Cerebellum (tissue), 5 donors: ENCODE measurements around a stretch of chr5.

GRCh38 chr5:81049096-81049434 is 88.9 kb downstream of the RASGRF2 start:
- PRO-cap, 3 experiments, result no peak in any of the 3 experiments
- RAMPAGE, long total RNA, result no peak

GRCh38 chr5:81632396-81633278 is 118.3 kb downstream of the SSBP2 start:
- PRO-cap, 3 experiments, result no peak in any of the 3 experiments
- RAMPAGE, long total RNA, result no peak

DNA sequence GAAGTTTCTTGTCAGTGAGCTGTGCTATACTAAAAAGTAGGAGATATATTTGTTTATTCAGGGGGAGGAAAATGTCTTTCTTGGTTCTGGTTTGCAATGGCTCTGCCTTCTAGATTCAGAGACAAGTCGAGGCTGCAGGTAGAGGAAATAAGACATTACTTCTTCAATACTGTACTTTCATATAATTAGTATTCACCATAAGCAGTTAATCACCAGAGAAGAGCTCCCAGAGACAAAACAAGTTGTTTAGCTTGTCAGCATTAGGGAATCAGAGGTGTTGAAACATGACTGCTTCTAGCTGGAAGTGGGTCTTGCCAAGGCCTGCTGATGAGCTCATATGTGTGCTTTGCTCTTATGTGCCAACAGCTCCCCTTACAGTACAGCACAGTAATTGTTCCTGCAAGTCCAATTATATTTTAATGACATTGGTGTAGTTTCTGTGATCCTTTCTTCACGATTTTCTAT is 112.4 kb downstream of the RPS23 start:
- PRO-cap, 3 experiments, result no peak in any of the 3 experiments
- RAMPAGE, long total RNA, result no peak

GRCh38 chr5:82204628-82205748 is 73.2 kb downstream of the RPS23 start:
- PRO-cap, 3 experiments, result no peak in any of the 3 experiments
- RAMPAGE, long total RNA, result no peak

GRCh38 chr5:82384092-82384531 is 106.0 kb upstream of the RPS23 start:
- PRO-cap, 3 experiments, result no peak in any of the 3 experiments
- RAMPAGE, long total RNA, result no peak

DNA sequence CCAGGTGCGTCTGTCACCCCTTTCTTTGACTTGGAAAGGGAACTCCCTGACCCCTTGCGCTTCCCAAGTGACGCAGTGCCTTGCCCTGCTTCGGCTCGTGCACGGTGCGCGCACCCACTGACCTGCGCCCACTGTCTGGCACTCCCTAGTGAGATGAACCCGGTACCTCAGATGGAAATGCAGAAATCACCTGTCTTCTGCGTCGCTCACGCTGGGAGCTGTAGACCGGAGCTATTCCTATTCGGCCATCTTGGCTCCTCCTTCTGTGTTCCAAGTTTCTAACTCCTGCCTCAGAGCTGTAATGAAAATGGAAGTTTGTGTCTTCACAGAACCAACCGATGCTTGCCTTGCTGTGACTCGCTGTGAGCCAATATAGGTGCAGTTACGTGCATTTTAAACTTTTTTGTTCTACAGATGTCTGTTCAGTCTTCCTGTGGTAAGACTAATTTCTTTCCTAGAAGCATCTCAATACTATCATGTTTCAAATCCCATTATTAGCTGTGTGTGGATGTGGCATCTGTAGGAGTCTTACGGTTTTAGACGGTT is 157.1 kb upstream of the RPS23 start:
- PRO-cap, 3 experiments, result no peak in any of the 3 experiments
- RAMPAGE, long total RNA, result no peak

DNA sequence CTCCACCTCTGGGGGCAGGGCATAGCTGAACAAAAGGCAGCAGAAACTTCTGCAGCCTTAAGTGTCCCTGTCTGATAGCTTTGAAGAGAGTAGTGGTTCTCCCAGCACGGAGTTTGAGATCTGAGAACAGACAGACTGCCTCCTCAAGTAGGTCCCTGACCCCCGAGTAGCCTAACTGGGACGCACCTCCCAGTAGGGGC is 132.7 kb downstream of the TMEM167A start:
- PRO-cap, 3 experiments, result no peak in any of the 3 experiments
- RAMPAGE, long total RNA, result no peak

GRCh38 chr5:83474269-83474835 is 2.8 kb downstream of the VCAN start:
- PRO-cap, 3 experiments, result peak in 1 of 3 experiments; most common plus-strand start chr5:83474642 (in 1); most common minus-strand start chr5:83474627 (in 1)
- RAMPAGE, long total RNA, result no peak

- PRO-cap, 3 experiments, result no peak in any of the 3 experiments
- RAMPAGE, long total RNA, result no peak
Measured at GRCh38 chr5:84616472-84616728, 231.7 kb upstream of the EDIL3 start.

- PRO-cap, 3 experiments, result no peak in any of the 3 experiments
- RAMPAGE, long total RNA, result no peak
Measured at GRCh38 chr5:86570635-86571071, 47.1 kb upstream of the COX7C start.

- PRO-cap, 3 experiments, result no peak in any of the 3 experiments
- RAMPAGE, long total RNA, result no peak
Measured at GRCh38 chr5:86679567-86680085, 61.9 kb downstream of the COX7C start.

DNA sequence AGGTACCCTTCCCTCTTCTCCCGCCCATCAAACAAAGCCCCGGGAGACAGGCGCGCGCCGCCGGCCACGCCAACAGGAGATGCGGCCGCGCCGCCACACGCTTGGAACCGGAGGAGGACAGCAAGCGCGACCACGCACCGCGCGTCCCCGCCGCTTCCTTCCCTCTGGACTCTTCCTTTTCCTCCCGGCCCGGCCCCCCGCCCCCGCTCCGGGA is 203 bp upstream of the RASA1 start:
- PRO-cap, 3 experiments, result peak in 3 of 3 experiments; most common minus-strand start position 166 of the sequence (in 2)
- RAMPAGE, long total RNA, result no peak

GRCh38 chr5:87337830-87338258 is 70.2 kb downstream of the RASA1 start:
- PRO-cap, 3 experiments, result no peak in any of the 3 experiments
- RAMPAGE, long total RNA, result no peak

GRCh38 chr5:87405606-87406123 is 7.1 kb downstream of the CCNH start:
- PRO-cap, 3 experiments, result no peak in any of the 3 experiments
- RAMPAGE, long total RNA, result no peak

- PRO-cap, 3 experiments, result no peak in any of the 3 experiments
- RAMPAGE, long total RNA, result no peak
Measured at GRCh38 chr5:87406124-87406634, 6.6 kb downstream of the CCNH start.

- PRO-cap, 3 experiments, result peak in 1 of 3 experiments; most common plus-strand start chr5:88143008 (in 1)
- RAMPAGE, long total RNA, result no peak
Measured at GRCh38 chr5:88142618-88143131, 126.0 kb downstream of the TMEM161B start.

- PRO-cap, 3 experiments, result no peak in any of the 3 experiments
- RAMPAGE, long total RNA, result no peak
Measured at GRCh38 chr5:90506136-90506754, 23.1 kb downstream of the LYSMD3 start.

DNA sequence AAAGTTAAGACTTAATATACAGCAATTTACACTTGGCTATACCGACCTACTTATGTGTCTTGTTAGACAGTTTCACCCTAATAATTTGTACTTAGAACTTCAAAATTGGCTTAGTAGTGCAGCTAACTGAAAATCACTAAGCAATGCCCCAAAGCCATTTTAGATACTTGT is 1.2 kb downstream of the LYSMD3 start:
- PRO-cap, 3 experiments, result no peak in any of the 3 experiments
- RAMPAGE, long total RNA, result no peak

GRCh38 chr5:90547998-90548624 is 10.5 kb upstream of the ADGRV1 start:
- PRO-cap, 3 experiments, result no peak in any of the 3 experiments
- RAMPAGE, long total RNA, result no peak

DNA sequence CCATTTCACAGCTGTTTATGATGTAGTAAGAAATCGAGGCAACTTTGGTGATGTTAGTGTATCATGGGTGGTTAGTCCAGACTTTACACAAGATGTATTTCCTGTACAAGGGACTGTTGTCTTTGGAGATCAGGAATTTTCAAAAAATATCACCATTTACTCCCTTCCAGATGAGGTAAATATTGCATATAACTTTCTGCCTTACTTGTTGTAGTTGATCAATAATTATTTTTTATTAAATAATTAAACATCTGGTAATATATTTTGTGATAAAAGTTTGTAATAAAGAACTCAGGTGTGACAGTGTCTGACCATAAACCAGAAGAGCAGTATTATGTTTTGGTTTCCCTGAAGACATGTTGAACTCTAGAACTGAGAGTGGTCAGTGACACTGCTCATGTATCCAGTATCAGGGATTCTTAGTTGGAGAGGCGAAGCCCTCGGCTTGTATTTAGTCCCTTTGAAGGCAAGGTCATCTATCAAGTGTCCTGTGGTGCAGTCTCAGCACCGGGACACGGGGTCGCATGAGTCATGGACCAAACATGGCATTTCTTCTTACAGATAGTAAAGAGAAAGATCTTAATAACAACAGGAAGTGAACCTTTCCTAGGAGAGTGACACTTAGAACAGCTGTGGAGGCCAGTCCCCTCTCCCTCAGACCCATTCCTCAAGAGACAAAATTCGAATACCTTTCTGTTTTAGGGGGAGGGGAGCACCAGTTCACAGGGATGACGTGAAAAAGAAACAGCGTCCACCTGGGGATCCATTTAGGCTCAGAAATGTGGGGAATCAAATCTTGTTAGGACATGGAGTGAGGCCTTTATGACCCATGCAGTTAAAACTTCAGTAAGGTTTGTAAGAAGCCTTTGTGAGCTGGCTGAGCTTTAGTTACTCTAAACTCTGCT is 86.3 kb downstream of the ADGRV1 start:
- PRO-cap, 3 experiments, result no peak in any of the 3 experiments
- RAMPAGE, long total RNA, result no peak